Endothelial cell (in vitro differentiated cells): ENCODE data around the gene PANK4.

DNA sequence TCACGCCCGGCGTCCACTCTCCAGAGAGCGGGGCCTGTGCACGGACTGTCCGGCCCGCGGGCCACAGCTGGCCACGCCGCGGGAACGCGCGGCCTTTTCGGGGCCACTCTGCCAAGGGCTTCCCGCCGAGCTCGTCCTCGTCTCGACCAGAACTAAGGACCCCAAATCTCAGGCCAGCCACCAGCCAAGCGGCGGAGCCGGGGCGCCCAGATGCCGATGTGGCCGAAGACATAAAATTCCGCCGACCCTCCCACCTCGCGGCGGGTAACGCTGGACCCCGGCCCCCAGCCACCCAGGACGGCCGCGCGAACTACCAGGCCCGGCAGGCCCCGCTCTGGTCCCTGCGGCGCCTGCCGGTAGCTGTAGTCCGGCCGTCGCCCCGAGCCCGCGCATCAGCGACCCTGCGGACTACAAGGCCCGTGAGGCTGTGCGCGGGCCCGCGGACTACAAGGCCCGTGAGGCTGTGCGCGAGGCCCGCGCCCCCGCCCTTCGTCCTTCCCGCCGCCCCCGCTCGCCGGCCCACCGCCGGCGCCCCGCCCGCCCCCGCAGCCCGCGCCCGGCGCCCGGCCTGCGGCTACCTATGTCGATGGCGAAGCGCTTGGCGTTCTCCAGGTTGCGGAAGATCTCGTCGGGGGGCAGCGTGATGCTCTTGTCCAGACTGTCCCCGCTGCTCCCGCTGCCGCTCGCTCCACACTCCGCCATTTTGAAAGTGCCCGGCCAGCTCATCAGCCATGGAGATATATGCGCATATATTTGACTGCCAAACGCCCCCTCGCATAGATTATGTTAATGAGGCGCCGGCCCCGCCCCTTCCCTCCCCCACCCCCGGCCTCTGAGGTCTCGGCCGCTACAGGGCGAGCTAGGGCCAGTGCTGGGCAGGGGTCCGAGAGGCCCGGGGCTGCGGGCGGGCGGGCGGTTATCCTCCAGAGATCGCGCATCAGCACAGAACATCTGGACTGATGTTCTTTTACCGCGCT, at the start of gene PANK4:
Gene PANK4 (minus strand): TSS at position 711 of the 977 bp plus-strand sequence.
- PRO-cap: bidirectional peak, plus-strand start at position 477 of the sequence, minus-strand start at position 312 of the sequence; unidirectional peak, minus-strand start at position 711 of the sequence

GRCh38 chr1:2553819-2554512, 2.2 kb upstream of the TNFRSF14 start:
- PRO-cap: no peak

DNA sequence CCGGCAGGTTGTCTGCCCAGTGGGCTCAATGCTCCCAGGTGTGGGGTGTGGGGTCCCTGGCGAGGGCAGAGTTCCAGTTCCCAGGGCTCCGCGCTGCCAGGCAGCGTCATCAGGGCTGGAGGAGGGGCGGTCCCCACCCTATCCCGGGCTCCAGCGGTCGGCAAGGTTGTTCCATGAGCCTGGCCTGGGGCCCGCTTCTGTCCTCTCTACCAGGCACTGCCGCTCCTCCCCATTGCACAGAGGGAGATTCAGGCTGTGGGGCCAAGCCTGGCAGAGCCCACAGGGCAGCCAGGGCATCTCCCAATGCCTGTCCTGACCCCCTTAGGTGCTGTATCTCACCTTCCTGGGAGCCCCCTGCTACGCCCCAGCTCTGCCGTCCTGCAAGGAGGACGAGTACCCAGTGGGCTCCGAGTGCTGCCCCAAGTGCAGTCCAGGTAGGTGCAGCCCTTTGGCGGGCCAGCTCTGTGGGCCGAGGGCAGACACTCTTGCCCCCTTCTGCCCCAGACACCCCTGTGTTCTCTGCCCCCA, 1.3 kb downstream of the TNFRSF14 start:
- PRO-cap: no peak

DNA sequence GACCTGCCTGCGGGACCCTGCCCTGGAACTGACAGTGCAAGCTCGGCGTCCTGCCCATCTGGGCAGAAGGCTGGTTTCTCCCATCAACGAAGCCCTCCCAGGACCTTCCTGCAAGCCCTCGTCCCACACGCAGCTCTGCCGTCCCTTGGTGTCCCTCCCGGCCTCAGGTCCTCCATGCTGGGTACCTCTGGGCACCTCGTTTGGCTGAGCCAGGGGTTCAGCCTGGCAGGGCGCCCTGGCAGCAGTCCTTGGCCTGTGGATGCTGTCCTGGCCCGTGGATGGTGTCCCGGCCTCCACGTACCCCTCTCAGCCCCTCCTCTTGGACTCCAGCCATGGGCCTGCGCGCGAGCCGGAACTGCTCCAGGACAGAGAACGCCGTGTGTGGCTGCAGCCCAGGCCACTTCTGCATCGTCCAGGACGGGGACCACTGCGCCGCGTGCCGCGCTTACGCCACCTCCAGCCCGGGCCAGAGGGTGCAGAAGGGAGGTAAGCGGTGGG, 3.4 kb downstream of the TNFRSF14 start:
- PRO-cap: no peak

DNA sequence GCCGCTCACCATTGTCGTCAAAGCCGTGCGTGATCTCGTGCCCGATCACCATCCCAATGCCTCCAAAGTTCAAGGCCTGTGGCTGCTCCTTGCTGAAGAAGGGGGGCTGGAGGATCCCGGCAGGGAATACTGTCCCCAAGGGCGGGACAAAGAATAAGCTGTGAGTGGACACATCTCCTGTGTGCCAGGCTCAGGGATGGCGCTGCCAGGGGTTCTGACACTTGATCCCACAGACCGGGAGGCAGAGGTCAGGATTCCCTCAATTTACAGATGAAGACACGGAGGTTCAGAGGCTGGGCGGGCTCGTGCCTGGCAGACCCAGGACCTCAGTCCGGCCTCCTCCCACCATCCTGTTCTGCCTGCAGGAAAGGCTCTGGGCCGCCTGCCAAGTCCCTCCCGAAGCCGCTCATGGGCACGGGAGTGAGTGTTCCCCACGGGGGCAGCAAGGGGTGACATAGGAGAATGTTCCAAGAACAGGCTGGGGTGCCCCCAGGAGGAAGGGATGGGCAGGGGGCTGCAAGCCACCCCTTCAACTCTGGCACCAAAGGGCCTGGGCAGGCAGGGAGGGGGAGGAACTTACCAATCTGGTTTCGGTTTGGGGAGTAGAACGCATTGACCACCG, 7.3 kb downstream of the PRXL2B start:
- PRO-cap: no peak

- PRO-cap: no peak
Observed at GRCh38 chr1:2609301-2609500, 22.6 kb downstream of the PRXL2B start.

- PRO-cap: no peak
Observed at GRCh38 chr1:2642320-2642858, 9.6 kb upstream of the MMEL1 start.

- PRO-cap: no peak
Observed at GRCh38 chr1:2927397-2927813, 93.9 kb upstream of the ACTRT2 start.

GRCh38 chr1:2975816-2976024, 45.5 kb upstream of the ACTRT2 start:
- PRO-cap: no peak

- PRO-cap: no peak
Observed at GRCh38 chr1:3192291-3193446, 123.7 kb downstream of the PRDM16 start.

DNA sequence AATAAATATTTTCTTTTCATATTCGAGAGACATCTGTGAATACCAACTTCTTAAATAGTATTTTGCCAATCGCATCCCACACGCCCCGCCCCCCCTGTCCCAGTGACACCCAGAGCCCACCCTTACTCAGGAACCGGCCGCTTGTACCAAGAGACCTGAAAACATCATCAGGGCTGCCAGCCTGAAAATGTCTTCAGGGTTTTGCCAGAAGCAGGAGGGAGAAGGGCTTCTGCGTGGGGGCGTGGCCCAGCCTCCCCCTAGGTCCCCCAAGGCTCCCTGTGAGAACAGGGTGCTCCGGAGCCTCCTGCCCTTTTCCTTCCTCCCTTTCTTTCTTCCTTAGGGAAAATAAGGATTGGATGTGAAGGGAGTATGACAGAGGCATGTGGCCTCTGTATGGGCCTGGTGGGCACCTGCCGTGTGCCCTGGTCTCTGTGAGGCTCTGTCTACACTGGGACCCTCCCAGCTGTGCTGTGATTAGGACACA, 126.5 kb downstream of the PRDM16 start:
- PRO-cap: no peak

GRCh38 chr1:3204418-3205318, 135.7 kb downstream of the PRDM16 start:
- PRO-cap: no peak

DNA sequence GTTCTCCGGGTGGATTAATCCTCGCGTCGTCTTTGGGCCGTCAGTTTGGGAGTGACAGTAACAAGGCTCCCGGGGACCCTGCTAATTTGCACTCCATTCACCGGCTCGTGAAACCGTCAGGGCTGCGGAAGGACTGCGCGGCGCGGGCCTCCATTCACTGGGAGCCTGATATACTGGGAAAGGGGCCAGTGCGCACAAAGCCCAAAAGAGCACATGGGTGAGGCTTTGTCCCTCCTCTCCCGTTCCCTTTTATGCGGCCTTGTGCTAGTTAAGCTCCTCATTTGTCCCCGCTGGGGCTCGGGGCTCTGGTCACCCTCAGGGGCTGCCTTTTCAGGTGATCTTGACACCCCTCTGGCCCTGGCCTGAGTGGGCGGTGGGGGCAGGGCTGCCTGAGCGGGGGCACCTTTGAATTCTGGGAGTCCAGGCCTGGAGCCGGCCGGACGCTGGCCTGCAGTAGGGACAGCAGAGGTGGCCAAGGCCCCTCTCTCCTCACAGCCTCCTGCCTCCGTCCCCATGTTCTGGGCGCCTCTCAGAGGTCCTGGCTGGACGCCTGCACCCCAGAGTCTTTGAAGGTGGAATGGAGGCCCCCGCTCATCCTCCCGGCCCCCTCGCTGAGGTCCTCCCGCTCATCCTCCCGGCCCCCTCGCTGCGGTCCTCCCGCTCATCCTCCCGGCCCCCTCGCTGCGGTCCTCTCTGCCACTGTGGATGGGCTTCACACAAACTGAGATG, 143.2 kb downstream of the PRDM16 start:
- PRO-cap: no peak

- PRO-cap: bidirectional peak, plus-strand start at chr1:3352874, minus-strand start at chr1:3352703
Observed at GRCh38 chr1:3352182-3353445, 101.9 kb upstream of the ARHGEF16 start.

DNA sequence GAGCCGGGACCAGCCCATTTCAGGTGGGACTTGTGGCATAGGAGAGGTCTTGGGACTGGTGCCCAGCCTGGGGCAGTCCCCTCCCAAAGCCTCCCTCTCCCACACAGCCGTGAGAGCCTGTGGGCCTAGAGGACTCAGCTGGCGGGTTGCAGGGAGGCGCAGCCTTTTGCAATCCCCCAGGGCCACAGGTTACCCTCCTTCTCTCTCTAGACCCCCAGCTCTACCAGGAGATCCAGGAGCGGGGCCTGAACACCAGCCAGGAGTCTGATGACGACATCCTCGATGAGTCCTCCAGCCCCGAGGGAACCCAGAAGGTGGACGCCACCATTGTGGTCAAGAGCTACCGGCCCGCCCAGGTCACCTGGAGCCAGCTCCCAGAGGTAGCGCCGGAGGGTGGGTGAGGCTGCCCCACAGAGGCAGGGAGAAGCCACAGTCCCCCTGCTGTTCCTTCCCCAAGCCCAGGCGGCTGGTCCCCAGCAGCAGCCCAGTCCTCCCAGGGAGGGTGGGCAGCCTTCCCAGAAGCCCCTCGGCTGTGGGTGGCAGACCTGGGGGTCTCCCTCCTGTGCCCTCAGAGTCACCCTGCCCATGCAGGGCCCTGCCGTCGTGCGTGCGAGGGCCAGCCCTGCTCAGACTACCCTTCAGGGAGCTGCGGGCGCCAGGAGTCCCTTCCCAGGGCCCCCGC, 12.6 kb downstream of the ARHGEF16 start:
- PRO-cap: no peak

GRCh38 chr1:3522826-3523315, 68.4 kb downstream of the ARHGEF16 start:
- PRO-cap: no peak

DNA sequence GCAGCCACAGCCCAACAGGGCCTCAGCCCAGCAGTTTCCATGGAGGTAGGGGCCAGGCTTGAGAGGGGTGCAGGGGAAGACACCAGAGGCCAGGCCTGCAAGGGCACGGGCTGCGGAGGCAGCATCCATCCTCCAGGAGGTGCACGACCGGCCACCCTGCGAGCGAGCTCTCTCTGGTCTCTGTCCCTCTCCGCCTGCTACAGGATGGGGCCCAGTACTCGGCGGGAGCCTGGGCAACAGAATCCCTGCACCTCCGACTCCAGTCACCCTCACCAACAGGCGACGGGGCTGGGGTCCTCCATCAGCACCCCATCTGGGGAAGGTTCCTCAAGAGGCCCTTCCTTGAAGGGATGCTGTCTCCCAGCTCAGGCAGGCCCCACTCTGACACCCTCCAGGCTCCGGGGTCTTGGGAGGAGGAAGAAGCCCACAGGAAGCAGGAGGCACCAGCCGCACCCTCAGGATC, 77.8 kb downstream of the MEGF6 start:
- PRO-cap: no peak

GRCh38 chr1:3561438-3561903, 49.8 kb downstream of the MEGF6 start:
- PRO-cap: no peak

DNA sequence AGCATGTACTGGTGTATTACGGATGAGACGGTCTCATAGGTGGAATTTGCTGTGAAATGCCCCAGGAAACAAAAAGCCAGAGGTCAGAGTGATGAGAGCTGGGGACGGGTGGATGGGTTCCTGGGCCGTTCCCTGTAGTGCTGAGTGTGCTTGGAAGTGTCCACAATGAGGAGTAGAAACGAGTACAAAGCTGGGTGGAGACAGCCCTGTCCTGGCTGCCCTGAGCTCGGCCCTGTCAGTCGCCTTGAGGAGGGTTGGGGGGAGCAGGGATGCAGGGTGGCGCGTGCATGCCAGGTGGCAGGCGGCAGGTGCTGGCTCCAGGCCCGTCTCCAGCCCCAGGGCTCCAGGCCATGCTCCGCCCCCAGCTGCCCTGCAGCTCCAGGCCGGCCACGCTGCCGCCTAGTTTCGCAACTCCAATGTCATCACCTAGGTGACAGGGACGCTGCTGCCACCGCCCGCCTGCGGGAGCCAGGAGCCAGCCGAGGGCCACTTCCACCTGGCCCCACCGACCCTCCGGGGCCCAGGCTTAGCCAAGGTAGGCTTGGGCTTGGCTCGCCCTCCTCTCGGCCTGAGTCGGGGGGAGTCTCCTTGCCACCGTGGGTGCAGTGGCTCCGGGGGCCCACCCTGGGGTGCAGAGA, 16.4 kb downstream of the TP73 start:
- PRO-cap: no peak

DNA sequence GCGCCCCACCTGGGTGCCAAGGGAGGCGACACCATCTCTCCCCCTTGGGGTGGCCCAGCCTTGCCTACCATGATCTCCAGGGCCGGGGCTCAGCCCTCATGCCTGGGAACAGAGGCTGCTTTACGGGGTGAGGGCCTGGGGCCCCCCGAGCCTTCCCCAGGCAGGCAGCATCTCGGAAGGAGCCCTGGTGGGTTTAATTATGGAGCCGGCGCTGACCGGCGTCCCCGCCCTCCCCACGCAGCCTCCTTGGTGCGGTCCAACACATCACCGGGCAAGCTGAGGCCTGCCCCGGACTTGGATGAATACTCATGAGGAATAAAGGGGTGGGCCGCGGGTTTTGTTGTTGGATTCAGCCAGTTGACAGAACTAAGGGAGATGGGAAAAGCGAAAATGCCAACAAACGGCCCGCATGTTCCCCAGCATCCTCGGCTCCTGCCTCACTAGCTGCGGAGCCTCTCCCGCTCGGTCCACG, 38.0 kb downstream of the TP73 start:
- PRO-cap: no peak